Metastatic Lung Carcinoma in the Adrenal Gland (tissue), 1 donor: Measurements from ENCODE around the genes DAGLA and FADS1.

GRCh38 chr11:61060944-61061672 is 41.2 kb upstream of the CD5 start:
- PRO-cap: no peak

DNA sequence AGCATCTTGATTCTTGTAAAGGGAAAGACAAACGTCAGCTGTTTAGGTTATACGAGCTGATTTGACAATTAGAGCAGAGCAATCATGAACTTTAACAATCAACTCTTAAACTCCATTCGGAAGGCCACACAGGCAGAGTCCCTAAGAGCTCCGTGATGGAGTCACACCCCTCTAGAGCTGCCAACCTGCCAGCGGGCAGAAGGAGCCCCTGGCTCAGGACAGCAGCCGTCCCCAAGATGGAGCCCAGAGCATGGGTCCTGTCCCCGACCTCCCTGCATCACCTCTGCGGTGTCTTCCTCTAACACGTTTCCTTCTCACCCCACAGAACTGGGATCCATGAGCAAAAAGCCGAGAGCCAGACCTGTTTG is 23.7 kb downstream of the CD5 start:
- PRO-cap: no peak

DNA sequence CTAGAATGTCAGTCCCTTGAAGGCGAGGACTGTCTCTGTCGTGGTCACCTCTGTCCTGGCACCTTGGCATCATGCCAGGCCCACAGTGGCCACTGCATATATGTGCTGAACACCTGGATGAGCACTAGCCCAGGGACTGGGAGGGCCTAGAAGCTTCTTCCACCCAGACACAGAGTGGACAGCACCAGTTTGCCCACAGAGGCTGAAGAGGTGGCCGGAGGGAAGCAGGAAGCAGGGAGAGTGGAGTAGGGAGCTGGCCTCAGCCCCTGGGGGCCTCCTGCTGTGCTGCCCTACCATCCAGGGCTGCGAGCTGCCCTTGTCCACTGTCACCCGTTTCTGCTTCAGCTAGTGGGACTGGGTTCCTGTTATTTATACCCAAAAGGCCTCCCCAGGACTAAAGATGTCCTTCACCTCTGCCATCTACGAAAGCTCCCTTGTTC is 28.5 kb downstream of the VPS37C start:
- PRO-cap: no peak

- PRO-cap: no peak
Measured at GRCh38 chr11:61151572-61152400, 9.4 kb downstream of the VPS37C start.

DNA sequence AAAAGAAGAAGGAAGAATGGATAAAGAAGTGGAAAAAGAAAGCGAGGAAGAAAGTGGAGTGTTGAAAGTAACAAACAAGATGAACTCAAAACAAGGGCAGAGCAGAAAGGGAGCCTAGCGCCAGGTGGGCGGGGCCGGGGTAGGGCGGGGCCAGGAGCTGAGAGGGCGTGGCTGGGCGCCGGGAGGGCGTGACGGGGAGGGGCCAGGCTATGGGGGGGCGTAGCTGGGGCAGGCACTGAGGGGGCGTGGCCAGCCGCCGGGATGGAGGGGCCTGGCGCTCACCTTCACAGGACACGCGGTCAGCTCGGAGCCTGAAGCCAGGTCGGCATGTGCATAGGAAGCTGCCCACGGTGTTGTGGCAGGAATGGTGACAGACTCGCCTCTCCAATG is 13.6 kb downstream of the VWCE start:
- PRO-cap: bidirectional peak, plus-strand start at position 252 of the sequence, minus-strand start at position 143 of the sequence

DNA sequence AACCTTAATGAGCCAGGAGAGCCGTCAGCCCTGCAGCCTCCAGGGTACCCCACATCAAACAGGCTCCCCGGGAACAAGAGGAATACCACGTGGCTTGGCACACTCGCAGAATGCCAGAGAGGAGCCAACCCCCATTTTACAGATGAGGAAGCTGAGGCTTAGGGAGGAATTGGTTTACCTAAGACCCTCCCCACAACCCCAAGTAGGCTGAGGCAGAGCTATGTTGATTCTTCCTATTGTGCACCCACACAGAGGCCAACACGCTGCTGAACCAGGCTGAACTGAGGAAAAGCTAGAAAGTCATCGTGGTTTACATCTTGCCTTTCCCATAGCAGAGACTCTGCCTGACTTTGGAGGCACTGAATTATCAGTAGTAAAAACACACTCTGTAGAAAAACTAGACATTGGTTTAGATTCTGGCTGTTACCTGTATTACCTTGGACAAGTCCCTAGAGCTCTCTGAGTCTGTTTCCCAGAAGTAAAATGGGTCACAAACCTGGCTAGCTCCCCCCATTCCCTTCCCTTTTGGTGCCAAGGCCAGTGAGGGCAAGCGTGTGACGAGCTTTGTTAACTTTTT is 793 bp downstream of the TKFC start:
- PRO-cap: no peak

DNA sequence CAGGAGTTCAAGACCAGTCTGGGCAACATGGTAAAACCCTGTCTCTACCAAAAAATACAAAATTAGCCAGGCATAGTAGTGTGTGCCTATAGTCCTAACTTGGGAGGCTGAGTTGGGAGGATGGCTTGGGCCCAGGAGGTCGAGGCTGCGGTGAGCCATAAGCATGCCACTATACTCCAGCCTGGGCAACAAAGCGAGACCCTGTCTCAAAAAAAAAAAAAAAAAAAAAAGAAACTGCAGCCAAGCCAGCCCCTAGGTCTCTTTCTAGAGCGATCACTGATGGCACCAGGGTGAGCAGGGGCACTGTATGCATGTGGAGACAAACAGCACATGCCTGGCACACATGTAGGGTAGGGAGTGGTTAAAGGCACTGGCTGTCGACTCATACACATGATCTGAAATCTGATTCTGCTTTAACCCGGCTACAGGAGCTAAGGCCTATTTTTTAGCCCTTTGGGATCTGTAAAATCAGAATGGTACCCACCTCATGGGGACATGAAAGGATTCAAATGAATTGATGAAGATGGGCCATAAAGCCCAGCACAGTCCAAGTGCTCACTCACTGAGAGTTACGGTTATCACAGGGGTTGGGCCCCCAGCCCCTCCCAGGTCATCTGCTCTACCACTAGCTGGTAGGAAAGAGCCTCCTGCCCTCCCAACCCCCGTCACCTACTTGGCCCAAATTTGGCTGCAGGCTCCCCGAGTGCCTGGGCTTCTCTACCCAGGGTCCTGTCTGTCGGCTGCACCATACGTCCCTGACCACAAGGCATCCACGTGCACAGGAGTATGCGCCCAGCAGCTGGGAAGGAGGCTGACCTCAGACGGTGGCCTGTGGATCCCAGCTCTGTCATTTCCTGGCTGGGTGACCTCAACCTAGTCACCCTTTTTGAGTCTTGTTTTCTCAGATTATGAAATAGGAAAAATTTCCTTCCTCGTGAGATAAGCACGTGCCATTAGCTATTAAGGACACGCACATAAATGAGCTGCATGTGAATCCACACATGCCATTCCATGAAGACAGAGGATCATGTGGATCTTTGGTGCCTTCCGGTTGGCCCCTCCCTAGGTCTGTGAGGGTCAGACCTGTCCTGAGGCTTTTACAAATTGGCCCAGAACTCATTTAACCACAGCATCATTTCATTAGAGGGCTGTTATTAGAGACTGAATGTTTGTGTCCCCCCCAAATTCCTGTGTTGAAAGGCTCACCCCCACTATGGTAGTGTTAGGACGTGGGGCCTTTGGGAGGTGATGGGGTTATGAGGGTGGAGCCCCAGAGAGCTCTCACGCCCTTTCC is 13.9 kb downstream of the CYB561A3 start:
- PRO-cap: no peak

- PRO-cap: bidirectional peak, plus-strand start at chr11:61587632, minus-strand start at chr11:61587590; bidirectional peak, plus-strand start at chr11:61588036, minus-strand start at chr11:61587792; bidirectional peak, plus-strand start at chr11:61588178, minus-strand start at chr11:61588098; bidirectional peak, plus-strand start at chr11:61588432, minus-strand start at chr11:61588345
Measured at GRCh38 chr11:61587308-61588627, 6.9 kb upstream of the SYT7 start.

- PRO-cap: bidirectional peak, plus-strand start at chr11:61680436, minus-strand start at chr11:61680277
Measured at GRCh38 chr11:61679780-61680736, at the start of gene DAGLA. DAGLA (plus strand) TSS chr11:61680391.

DNA sequence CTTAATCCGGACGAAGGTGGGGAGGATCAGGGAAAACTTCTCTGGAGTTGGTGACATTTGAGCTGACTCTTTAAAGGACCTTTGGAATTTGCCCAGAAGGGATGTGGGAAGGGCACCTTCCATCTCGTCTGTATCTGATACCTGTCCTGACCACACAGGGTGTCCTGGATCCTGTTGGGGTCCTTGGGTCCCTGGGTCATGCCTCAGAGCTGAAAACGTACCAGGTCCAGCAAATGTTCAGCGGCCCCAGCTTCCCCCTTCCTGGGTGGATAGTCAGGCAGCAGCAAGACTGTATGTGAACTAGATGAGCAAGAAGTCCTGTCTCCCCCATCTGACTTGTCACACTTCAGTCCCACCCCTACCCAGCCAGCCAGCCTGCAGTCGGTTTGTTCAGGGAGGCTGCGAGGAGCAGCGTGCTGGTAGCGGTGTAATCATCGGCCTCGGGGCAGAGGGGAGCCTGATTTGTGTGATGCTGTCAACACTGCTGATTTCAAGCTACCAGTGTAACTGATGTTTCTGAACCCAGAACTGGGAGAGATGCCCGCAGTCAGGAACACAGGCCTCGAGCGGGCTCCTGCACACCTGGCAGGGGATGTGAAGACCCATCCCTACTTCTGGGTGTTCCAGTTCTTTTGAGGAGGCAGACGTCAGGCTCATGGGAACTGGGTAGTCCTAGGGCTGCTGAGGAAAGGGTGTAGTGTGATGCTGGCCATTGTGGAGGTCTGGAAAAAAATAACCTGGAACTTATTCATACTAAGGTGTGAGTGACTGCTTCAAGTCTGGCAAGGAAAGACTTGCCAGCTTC is 9.5 kb downstream of the TMEM258 start:
- PRO-cap: no peak

- PRO-cap: no peak
Measured at GRCh38 chr11:61797220-61798256, 4.8 kb downstream of the FEN1 start.

GRCh38 chr11:61800528-61801411 is 8.1 kb downstream of the FEN1 start:
- PRO-cap: no peak

- PRO-cap: bidirectional peak, plus-strand start at chr11:61817121, minus-strand start at chr11:61816902
Measured at GRCh38 chr11:61816640-61817683, at the start of gene FADS1. FADS1 (minus strand) TSS chr11:61817003.

DNA sequence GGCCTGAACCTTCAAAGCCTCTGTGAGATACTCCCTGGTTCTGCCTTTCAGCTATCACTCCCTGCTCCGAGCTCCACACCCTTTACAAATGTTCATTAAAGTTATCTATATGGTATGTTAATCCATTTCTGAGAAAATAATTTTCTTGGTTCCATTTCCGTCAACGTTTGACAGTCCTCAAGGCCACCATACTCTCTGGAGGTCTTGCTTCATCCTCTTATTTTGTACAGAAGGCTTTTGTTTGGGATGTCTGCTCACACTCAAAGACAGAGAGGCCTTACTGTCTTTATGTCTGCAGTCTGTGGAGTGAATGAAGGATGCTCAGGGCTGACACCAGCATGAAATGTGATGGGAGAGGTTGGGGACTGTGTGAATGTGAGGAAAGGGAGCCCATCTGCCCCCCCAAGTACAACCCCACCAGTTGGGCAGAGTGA is 1.7 kb upstream of the FADS2 start:
- PRO-cap: no peak

DNA sequence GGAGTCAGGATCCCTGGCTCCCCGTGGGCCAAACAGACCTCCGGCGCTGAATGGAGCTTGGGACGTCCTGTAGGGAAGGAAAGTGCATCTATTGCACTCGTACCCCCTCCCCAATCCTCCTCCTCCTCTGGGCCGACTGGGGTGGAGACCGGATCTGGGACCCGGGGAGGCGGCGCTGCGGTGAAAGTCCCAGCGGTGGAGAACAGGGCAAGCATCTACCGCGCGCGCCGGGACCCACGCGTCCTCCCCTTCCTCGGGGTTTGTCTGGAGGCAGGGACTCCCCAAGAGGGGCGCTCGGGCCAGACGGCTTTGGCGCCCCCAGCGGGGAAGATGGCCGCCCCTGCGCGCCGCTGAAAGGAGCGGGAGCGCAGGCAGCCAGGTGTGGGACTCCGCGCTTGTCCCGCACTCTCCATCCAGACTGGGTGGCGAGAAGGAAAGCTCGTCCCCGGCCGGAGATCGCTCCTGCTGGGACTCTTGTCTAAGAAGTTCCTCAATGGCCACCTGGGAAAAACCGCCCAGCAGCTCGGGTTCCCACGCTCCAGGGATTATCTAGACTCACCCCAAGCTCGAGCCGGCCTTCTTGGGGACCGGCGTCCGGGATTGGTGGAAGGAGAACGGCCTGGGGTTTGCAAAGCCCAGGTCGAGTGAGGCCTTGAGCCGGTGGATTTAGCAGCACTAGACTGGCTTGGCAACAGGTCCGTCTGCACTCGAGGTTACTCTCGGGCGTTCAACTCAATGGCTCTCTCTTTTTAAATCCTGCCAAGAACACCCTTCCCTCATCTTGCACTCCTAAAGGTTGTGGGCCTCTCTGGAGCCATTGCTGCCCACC is 756 bp downstream of the FADS2 start:
- PRO-cap: no peak

- PRO-cap: no peak
Measured at GRCh38 chr11:61866290-61867371, 24.7 kb downstream of the FADS3 start.

DNA sequence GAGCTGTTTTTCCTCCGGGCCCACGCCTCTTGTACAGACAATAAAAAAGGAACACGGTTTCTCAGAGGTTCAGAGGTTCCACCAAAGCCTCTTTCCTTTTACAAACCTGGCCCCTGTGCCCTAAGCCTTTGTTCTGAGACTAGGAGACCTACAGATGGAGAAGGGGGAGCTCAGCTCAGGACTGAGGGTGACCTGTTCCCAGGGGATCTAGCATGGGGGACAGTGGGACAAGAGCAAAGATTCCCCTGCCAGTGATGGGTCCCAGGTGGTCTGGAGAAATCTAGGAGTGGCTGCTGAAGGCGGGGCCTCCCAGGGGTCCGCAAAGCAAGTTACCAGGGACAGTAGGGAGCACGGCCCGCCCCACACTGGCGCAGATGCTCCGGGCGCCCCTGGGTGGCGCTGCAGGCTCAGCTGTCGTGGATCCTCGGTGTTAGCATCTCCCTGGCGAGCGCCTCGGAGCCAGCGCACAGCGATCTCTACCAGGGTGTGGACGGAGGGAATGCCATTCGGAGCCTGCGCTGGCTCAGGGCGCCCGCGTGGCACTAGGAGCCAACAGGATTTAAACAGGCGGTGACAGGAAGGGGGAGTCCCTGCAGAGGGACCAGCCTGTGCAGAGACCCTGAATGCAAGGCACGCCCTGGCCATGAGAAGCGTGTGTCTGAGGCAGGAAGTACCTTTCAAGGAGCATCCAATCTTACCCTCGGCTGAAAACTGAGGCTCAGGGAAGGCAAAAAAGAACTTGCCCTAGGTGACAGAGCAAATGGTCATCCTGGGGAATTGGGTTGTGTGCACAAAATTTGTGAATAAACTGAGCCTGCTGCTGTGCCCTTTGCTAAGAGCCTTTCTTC is 20.2 kb downstream of the FADS3 start:
- PRO-cap: no peak

- PRO-cap: no peak
Measured at GRCh38 chr11:61910732-61911267, 6.6 kb downstream of the RAB3IL1 start.

GRCh38 chr11:61922514-61923128 is 5.3 kb upstream of the RAB3IL1 start:
- PRO-cap: no peak

GRCh38 chr11:61980656-61981013 is 13.2 kb upstream of the FTH1 start:
- PRO-cap: no peak